BJ (cell line): ENCODE data around the gene ERFE.

DNA sequence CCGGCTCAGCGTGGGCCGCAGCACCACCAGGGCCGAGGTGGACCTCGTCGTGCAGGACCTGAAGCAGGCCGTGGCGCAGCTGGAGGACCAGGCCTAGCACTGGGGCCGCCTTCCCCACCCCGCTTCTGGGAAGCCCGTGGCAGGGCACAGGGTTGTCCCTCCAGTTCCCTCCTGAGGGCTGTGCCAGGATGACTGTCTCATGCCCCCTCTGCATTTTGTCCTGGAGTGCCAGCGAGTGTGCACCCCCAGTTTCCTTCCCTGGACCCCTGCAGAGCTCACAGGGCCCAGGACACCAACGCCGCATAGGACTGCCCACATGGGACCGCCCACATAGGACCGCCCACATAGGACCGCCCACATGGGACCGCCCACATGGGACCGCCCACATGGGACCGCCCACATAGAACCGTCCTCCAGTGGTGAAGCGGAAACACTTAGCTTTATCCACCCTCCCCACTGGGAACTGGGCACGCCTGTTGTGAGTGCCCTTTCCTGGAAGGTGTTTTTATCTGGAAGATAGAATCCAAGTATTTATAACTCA is 1.8 kb upstream of the ESPNL start:
- CAGE, long polyA plus RNA: no peak
- RRBS: no CpG with 5 or more reads among the region's 23 CpGs

GRCh38 chr2:238107495-238107906 is 7.4 kb downstream of the ESPNL start:
- CAGE, long polyA plus RNA: no peak
- RRBS: no CpG with 5 or more reads among the region's 15 CpGs

GRCh38 chr2:238137029-238137763 is 1.3 kb upstream of the KLHL30 start:
- CAGE, long polyA plus RNA: no peak
- RRBS: no CpG with 5 or more reads among the region's 9 CpGs

- CAGE, long polyA plus RNA: no peak
- RRBS: 2% methylated on average over 36 of the region's 82 CpGs
Observed at GRCh38 chr2:238158187-238159092, at the start of gene ERFE. ERFE (plus strand) TSS chr2:238158970.

- CAGE, long polyA plus RNA: no peak
- RRBS: 43% methylated on average over 2 of the region's 9 CpGs
Observed at GRCh38 chr2:238220806-238221298, 17.4 kb upstream of the ILKAP start.

GRCh38 chr2:238249981-238250753 is 10.3 kb upstream of the HES6 start:
- CAGE, long polyA plus RNA: no peak
- RRBS: no CpG with 5 or more reads among the region's 14 CpGs

GRCh38 chr2:238290994-238291193 is 2.5 kb upstream of the PER2 start:
- CAGE, long polyA plus RNA: no peak
- RRBS: no CpG with 5 or more reads among the region's 1 CpG

GRCh38 chr2:238299723-238300561 is 11.5 kb upstream of the PER2 start:
- CAGE, long polyA plus RNA: no peak
- RRBS: no CpG with 5 or more reads among the region's 13 CpGs

GRCh38 chr2:238596659-238597026 is 169.9 kb downstream of the ASB1 start:
- CAGE, long polyA plus RNA: no peak
- RRBS: no CpG with 5 or more reads among the region's 9 CpGs

GRCh38 chr2:238784641-238785215 is 63.2 kb upstream of the TWIST2 start:
- CAGE, long polyA plus RNA: no peak
- RRBS: no CpG with 5 or more reads among the region's 12 CpGs

DNA sequence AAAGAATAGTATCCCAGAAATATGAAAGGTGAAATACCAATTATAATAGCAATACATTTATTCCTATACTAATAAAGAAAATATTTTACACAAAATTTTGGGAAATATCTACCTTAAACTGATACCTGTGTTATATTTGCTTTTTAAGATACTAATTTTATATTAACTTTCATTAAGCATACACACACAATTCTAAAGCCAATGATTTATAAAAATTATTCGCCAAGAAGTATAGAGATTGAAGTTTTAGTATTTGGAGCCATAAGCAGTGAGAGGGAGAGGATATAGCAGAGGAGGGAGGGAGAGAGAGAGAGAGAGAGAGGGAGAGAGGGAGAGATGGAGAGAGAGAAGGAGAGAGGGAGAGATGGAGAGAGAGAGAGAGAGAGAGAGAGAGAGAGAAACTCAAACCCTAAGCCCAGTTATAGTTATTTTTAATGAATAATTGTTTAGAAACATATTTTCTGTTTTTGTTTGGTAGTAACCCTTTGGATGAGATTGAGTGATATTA is 5.3 kb downstream of the TWIST2 start:
- CAGE, long polyA plus RNA: no peak
- RRBS: no CpG with 5 or more reads among the region's 1 CpG

GRCh38 chr2:238854864-238855194 is 6.9 kb downstream of the TWIST2 start:
- CAGE, long polyA plus RNA: no peak
- RRBS: no CpG with 5 or more reads among the region's 14 CpGs

DNA sequence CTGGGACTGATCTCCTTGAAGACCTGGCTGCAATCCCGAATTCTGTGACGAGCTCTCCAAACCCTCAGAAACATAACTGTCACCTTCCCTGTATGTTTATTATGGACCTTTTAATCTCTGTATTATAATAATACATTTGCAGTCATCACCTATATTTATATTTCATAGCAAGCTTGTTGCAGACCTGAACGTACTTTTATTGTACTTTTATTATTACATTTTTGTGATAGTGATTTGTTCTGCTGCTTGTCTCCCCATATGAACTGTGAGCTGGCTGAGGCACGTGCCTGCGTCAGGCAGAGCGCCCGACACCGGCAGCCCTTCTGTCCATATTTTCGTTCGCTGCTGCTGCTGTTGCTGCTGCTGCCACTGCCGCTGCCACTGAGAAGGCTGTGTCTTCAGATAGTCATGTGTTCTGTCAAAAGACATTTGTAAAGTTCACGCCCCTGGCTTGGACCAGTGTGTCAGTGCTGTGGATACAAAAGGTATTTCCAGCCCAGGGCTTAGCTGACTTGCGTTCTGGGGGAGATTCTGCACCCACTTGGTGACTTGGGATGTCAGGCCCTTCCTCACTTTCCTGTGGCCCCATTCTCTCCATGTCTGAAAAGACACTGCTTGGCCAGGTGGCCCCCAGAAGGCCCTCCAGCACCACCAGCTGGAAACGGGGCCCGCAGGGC is 47.0 kb downstream of the TWIST2 start:
- CAGE, long polyA plus RNA: no peak
- RRBS: no CpG with 5 or more reads among the region's 15 CpGs

- CAGE, long polyA plus RNA: start-site peak on the plus strand at chr2:238904797-238904902, 11 and 5 reads in 2 replicates
- RRBS: no CpG with 5 or more reads among the region's 6 CpGs
Observed at GRCh38 chr2:238904239-238904992, 56.5 kb downstream of the TWIST2 start.

DNA sequence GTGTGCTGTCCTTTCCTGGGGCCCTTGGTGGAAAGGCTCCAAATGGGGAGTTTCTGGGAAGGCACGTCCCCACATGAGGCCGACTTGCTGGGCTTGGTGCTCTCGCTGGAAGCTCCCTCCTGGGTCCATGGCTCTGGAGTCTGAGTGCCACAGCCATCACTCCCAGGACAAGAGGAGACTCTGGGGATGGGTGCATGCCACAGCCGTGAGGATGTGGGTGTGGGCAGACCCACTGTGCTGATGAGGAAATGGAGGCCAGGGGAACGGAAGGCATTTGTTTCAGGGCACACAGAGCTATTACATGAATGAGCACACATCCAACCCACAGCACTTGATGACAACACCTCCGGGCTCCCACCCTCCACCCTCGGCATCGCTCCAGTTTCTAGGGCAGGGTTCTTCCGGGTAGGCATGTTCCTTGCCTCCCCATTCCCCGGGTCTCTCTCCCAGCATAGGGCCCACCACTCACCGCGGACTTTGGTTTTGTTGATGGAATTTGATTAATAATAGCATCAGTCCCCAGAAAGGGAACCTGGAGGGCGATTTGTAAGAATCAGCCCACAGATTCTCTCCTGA is 246.6 kb downstream of the HDAC4 start:
- CAGE, long polyA plus RNA: no peak
- RRBS: 96% methylated on average over 4 of the region's 13 CpGs

DNA sequence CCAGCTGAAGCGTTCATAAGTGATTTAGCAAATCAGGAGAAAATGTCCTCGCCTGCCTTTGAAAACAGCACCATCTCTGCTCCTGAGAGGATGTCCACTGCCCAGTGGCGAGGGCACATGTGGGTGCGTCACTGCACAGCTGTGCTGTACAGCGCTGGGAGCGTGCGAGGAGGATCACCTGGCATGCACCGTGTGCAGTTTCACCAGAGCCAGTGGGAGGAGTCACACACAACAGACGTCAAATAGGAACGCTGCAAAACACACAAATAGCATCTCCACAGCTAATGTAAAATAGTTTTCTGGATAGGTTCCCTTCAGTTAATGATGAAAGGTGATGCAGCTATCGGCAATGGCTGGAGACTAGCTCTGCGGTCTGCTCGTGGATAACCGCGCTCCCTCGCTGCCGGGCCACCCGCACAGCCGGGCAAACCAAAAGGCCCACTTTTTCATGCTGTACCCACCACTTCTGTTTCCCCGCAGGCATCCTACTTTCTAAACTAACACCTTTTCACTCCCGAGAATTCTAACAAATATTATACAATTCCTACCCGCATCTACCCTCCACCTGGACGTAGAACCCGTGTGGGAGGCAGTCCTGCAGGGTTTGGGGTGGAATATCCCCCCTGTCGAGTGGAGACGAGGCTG is 153.9 kb downstream of the HDAC4 start:
- CAGE, long polyA plus RNA: no peak
- RRBS: no CpG with 5 or more reads among the region's 26 CpGs

DNA sequence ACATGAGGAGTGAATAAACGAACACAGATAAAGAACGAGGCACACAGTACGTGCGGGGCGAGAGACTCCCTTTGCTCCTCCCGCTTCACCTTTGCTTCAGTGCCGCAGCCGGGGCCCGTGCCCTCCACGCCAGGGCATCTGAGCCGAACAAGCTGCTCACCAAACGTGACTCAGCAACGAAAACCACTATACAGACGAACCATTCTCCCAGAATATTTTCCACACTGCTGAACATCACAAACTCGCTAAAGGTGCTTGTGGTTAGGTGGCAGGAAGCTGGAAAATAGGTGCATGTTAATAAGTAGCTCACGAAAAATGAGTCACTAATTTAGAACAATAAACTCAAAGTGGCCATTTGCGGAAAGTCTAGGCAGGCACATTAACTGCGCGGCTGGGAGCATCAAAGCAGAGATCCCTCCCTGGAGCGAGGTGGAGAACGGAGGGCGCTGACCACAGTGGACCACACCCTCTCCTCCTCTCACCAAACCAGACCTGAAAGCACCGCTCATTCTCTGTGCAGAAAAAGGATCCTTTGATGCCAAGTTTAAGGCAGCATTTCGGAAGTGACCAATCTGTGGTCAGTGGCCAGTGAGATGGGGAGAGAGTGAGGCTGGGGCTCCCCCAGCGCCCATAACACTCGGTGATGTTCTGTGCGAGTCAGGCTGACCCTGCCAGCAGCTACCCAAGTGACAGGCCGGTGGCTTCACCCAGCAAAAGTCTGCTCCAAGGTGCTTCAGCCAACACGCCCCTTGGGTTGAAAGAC is 153.2 kb downstream of the HDAC4 start:
- CAGE, long polyA plus RNA: no peak
- RRBS: no CpG with 5 or more reads among the region's 29 CpGs

DNA sequence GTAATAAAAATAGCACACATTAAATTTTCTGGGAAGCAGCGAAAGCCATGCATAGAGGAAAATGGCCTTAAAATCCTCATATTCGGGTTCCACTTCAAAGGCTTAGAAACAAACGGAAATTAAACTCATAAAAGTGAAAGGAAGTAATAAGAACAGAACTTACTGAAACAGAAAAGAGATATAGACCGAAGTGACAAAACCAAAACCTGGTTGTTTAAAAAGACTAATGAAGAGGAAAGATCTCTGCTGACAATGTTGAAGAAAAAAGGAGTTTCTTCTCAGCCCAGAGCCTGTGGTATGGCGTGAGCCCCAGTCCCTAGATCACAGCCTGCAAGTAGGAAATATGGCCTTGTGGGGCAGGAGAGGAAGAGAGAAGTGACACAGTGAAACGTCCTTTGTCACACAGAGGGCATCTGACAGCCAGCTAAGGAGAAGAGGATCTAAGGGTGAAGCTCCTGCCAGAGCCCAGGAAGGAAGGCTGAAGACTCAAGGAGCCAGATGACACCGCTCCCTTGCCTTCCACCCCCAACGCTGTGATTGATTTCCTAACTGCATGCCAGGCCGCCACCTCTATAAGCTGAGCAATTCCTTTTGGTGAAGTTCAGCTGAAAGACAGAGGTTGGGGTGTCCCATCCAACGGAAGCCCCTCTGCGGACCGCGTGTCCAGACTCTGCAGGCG is 141.2 kb downstream of the HDAC4 start:
- CAGE, long polyA plus RNA: no peak
- RRBS: no CpG with 5 or more reads among the region's 14 CpGs

DNA sequence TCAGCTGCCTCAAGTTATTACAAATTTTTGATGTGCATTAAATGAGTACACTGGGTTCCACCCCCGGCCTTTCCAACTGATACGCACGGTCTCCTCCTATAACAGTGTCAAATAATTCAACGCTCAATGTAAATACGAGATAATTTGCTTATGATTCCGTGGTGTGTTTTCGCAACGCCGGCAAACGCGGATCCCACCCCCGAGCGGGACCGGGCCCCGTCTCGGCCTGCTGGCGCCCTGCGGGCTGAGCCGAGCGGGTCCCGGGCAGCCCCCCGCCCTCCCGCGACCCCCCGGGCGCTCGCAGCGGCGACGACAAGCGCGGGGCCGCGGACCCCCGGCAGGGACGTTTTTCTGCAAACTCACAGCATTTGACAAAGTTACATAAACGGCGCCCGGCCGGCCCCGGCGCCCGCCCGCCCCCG is 882 bp downstream of the HDAC4 start:
- CAGE, long polyA plus RNA: no peak
- RRBS: 1% methylated on average over 29 of the region's 45 CpGs

DNA sequence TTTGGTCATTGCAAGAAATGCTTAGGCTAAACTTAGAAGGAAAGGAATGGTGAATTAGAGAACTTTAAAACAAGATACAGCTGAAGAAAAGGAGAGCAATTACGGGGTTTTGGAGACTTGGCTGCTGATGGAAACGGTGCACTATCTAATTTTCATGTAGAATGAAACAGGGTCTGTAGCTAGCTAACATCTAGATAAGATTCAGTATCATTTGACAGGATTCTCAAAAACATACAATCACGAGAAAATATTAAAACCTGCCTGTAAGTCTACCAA is 1.5 kb upstream of the HDAC4 start:
- CAGE, long polyA plus RNA: no peak
- RRBS: no CpG with 5 or more reads among the region's 3 CpGs